RPMI7951 (cell line): ENCODE results near the genes CAMTA1 and PARK7.

GRCh38 chr1:6546152-6546842, 8.0 kb downstream of the NOL9 start:
- RAMPAGE, long total RNA = no peak

- RAMPAGE, long total RNA = no peak
Measured at GRCh38 chr1:6581594-6582780, 2.2 kb downstream of the ZBTB48 start.

GRCh38 chr1:6602947-6603175, 192 bp upstream of the KLHL21 start:
- RAMPAGE, long total RNA = no peak

- RAMPAGE, long total RNA = no peak
Measured at GRCh38 chr1:6633710-6634419, 9.2 kb downstream of the THAP3 start.

GRCh38 chr1:6724317-6725220, 23.0 kb upstream of the DNAJC11 start:
- RAMPAGE, long total RNA = no peak

- RAMPAGE, long total RNA = no peak
Measured at GRCh38 chr1:6784039-6785198, 835 bp upstream of the CAMTA1 start.

DNA sequence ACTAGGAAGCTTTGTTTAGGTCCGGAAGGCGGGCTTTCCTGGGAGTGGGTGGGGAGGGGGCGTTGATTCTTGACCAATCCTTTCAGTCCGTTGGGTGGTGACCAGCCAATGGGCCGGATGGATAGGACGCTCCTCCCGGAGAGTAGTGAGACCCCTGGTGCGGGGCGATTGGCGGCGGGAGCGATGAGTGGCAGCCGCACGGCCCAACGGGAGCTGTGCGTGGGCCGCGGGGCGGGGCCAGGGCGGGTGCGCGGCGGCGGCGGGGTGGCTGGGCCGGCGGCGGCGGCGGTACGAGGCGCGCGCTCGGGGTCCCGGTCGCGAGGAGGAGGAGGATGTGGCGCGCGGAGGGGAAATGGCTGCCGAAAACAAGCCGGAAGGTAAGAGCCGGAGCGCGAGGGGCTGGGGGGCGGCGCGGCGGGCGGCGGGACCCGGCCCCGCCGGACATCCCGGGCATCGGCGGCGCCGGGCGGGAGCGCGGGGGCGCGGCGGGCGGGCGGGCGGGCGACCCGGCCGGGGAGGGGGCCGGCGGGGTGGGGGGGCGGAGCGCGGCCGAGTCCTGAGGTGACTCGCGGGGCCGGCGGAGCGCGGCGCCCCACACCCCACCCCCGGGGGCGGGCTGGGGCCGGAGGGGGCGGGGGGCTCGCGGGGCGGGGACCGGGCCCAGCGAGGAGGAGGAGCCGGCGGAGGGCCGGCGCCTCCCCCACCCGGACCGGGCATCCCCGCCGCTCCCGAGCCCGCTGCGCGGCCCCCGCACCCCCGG, at the start of gene CAMTA1:
TSS of gene CAMTA1 (plus strand) at position 256 of the 760 bp plus-strand sequence.
- RAMPAGE, long total RNA = start-site peak on the plus strand centred at position 289 of the sequence, 73 bp wide, 825 and 203 reads in 2 replicates

DNA sequence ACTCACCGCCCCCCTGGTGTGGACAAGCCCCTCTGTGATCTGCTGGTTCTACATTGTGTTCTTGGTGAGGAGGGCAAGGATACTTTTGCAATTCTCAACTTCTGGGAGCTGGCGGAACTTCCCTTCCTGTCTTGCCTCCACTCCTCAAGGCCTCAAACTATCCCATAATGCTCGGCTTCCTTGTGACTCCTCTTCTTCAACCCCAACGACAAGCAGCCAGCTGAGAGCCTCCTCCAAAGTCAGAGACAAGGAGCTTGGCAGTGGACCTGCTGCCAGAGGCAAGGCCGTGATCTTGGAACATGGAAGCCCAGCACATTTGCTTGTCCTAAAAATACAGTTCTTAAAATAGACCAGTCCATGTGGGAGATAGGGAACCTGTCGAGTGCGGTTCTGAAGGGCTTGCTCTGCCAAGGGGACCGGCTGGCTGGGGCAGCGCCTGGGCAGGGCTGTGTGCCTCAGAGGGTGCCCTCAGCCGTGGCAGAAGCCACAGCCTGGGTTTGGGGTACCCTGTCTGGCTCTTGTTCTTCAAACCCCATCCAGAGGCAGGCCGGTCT, 228.5 kb downstream of the CAMTA1 start:
- RAMPAGE, long total RNA = no peak

- RAMPAGE, long total RNA = no peak
Measured at GRCh38 chr1:7265533-7266613, 480.6 kb downstream of the CAMTA1 start.

DNA sequence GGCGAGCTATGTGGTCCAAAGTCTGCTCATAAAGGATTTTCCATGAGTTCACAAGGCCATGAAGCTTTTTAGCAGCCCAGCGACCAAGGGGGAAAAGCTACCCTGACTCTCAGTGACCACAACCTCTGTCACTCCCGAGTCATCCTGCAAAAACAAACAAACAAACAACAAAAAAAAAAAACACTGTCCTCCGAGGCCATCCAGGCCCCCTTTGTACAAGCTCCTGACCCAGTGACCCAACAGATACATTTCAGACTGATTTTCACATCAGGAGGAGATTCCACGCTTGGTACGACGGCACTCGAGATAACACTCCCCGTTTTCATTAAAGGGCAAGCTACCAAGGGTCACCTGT, 261.3 kb upstream of the VAMP3 start:
- RAMPAGE, long total RNA = no peak

- RAMPAGE, long total RNA = no peak
Measured at GRCh38 chr1:7645092-7645569, 126.0 kb upstream of the VAMP3 start.

- RAMPAGE, long total RNA = no peak
Measured at GRCh38 chr1:7679793-7680132, 91.3 kb upstream of the VAMP3 start.

DNA sequence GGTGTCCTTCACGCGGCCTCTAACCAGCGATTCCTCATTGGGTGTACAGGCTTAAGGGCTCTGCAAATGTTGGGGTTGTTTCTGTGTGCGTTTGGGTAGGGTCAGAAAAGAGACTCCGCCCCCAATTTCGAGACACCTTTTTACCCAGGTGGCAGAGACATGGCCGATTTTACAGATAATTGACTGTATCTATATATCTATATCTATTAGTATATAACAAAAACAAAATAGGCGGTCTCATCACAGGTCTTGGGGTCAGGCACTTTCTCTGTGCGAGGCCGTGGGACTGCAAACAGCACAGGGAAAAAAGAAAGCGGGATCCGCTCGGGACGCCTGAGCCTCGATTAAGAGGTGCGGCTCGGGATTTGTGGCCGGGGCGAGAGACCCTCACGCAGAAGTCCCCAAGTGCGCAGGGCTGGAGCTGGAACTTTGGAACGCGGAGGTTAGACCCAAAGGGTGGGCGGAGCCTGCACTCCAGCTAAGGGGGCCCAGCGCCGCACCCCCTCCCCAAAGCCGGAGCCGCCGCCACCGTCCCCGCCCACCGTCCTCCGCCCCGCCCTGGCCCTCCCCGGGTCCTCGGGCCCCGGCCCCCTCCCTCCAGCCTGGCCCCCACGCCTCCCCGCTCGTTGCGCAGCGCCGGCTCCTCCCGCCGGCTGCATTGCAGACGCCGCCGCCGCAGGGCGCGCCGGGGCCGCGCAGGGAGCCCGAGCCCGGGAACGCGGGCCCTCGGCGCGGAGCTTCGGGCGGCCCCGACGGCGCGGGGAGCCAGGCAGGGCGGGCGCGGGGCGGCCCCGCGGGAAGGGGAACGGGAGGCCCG, 67.4 kb upstream of the VAMP3 start:
- RAMPAGE, long total RNA = no peak

DNA sequence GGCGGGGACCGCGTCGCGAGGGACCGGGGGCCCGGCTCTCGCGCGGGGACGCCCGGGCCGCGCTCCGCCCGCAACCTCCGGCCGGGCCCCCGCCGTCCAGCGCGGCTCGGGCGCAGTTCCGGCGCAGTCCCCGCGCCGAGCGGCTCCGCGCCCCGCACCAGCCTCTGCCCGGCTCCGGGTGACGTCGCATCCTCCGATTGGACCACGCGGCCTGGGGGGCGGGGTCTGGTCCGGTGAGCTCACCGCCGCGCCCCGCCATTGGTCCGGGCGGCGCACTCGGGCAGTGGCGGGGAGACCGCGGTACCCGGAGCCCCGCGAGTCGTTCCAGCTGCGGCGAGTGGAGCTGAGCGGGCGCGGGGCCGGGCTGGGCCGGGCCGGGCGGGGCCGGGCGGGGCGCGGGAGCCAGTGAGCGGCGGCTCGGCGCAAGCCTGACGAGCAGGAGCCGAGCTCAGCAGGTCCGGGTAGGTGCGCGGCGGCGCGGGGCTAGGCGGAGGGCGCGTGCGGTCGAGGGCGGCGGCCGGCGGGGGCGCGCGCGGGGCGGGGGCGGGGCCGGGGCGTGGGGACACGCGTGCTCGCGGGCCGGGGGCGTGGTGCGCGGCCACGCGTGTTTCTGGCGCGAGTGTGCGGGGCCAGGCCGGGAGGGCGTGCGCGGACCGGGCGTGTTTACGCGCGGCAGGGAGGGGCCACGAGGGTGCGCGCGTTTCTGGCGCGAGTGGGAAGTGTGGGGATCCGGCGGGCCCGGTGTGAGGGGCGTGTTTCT, 66.5 kb upstream of the VAMP3 start:
- RAMPAGE, long total RNA = no peak

GRCh38 chr1:7953750-7954851, 7.4 kb upstream of the PARK7 start:
- RAMPAGE, long total RNA = no peak

DNA sequence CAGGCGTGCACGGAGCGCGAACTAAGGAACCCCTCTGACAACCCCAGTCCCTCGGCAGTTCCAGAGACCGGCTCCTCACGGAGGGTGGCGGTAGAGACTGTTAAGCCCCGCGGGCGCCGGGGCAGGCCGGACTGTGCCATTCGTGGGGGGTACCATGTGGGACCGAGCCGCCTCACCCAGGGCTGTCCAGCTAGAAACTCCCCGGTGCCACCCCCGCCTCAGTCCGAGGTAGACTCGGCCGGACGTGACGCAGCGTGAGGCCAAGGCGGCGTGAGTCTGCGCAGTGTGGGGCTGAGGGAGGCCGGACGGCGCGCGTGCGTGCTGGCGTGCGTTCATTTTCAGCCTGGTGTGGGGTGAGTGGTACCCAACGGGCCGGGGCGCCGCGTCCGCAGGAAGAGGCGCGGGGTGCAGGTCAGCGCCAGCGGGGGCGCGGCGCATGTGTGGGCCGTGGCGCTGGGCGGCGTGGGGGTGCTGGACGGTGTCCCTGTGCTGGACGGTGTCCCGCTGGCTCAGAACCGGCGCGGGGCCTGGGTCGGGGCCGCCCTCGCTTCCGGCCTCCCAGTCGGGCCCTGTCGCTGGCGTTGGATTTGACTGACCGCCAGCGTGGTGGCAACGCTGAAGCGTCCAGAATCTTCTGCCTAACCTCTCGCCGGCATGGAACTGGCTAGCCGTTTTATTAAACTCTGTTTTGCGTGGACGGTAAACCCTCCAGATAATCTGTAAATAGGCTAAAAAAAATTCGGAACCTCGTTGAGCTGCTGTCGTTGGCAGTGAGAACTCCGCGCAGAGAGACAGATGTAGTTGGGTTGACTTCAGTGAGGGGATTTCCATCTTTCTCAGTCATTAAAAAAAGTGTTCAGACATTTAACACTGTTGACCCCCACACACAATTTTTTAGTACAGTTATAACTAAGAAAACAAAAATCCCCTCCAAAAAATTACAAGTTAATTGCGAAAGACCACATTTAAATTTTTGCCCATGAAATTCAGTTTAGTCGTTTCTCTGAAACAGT, at the start of gene PARK7:
TSS of gene PARK7 (plus strand) at position 329 of the 1,013 bp plus-strand sequence.
- RAMPAGE, long total RNA = start-site peak on the plus strand centred at position 332 of the sequence, 108 bp wide, 920 and 714 reads in 2 replicates

DNA sequence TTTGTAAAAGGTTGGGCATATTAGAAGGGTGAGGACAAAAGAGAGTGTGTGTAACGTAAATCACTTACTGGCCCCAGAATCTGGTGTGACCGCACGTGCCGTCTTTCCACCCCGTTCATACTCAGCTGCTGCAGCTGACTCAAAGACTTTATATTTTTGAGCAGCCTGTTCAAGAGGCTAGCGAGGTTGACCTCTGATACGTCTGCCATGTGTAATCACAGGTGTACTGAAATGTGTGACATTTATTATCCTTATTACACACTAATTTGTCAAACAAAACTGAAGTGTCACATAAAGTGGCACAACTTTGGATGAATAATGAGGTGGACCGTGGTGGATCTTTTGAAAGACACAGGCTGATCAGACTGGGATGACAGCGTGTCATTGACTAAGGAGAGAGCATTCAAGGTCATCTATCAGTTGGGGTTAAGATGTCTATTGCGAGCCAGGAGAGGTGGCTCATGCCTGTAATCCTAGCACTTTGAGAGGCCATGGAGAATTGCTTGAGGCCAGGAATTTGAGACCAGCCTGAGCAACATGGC, 66.7 kb upstream of the ERRFI1 start:
- RAMPAGE, long total RNA = no peak

GRCh38 chr1:8162036-8162817, 136.1 kb upstream of the ERRFI1 start:
- RAMPAGE, long total RNA = no peak

DNA sequence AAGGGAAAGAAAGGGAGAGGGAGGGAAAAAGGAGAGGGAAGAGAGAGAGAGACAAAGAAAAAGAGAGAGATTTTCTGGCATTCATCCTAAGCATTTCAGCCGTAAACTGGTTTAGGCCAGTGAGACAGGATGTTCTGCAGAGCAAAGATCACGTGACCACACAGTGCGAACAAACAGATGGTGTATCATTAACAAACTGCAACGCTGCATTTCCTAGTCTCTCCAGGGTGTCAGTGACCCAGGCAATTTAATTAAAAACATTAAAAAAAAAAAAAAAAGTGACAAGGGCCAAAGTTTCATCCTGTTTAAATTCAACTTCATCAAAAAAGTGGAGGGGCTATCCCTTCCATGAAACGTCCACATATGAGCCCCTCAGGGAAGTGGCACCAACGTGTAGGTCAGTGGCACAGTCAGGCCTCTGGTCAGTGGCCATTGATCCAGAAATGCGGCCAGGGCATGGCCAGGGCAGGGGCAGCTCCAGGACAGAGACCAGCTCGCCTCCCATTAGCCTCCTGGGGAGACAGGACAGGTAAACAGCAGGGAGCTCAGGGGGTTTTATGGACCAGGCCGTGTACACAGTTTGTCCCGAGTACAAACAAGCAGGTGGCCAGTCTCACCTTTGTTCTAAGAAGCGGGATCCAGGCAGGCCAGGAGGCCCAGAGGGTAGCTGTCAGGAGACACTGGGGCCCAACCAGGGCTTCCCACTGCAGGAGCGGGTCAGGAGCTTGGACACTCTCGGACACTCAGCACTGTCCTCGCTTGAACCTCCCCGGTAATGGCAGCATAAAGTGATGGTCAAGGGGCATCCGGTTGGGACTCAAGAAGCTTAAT, 143.9 kb upstream of the ERRFI1 start:
- RAMPAGE, long total RNA = no peak

DNA sequence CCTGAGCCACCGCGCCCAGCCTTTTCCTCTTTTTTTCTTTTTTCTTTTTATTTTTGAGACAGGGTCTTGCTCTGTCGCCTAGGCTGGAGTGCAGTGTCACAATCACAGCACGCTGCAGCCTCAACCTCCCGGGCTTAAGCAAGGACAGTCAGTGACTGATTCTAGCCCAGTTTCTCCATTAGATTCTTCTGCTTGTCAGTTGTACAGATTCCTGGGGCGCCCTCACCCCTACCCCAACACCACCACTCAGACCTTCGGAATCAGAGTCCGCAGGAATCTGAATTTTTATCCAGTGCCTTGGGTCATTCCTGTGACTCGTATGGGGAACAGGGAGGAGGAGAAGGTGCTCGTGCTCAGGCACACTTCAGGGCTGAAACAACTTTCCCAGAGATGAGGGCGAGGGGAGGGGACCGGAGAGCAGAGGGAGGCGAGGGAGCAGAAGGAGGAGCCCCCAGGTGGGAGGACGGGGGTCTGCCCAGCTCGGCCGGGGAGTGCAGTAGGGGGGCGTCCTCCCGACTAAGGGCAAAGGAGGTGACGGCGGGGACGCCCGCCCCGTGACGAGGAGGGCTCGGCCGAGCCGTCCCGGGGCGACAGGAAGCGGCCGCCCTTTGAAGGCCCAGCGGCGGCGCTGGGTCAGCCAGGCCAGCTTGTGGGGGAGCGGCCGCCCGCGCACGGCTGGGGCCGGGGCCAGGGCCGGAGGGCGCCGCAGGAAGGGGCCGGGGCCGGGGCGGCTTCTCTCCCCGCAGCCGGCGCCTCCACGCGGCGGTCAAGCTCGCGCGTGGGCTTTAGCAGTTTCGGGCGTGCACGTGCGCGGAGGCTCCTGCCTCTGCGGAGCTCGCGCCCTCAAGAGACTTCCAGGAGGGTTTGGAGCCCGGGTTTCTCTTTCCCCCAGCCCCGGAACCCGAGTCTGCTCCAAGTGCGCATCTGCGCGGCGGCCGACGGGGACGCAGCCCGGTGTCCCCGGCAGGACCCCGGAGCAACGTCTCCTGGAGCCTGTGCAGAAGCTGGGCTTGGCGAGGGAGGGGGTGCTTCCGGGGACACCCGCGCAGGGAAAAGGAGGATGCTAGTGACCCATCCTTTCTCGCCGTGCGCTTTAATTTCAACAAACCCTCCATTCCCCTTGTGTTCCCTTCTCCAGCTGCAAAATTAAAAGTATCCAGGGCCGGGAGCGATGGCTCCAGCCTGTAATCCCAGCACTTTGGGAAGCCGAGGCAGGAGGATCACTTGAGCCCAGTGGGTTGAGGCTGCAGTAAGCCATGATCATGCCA, 100.8 kb upstream of the SLC45A1 start:
- RAMPAGE, long total RNA = no peak